Thoracic aorta (tissue), 1 donor: ENCODE measurements around a stretch of chr2.

DNA sequence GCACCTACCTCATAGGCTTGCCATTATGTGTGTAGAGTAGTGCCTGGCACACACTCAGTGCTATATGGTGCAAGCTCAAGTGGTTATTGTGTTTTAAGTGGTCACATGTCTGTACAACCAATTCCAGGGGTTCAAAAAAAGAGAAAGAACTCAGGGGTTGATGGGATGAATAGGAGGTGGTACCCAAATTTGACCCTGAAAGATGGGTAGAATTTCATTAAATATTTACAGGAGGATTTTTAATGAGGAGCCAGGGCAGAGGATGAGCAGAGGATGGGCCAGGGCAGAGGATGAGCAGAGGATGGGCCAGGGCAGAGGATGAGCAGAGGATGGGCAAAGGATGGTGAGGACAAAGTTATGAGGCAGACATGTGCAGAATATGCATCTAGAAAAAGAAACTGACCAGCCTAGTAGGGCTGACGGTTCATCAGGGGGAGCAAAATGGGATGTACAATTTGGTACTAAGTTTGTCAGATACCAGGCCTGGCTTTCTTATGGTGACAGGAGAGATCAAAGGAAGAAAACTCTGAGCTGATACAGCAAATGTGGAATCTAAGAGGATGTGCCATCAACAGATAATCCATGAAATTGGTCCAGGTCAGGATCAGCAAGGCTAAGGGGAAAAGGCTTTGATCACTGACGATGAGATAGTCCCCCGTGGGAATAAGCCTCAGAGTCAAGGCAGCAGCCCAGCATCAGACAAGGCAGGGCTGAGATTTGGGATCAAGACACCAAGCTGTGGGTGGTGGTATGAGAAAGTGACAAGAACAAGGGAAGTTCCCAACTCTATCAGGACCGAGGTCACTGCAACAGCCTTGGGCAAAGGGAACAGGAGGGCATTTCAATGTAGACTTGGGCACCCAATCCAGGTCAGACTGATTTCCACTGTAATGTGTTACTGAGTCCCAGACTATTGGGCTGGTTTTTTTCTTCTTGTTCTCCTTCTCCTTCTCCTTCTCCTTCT lies 18.4 kb downstream of the PLEK start:
- RAMPAGE, long total RNA, result no peak

DNA sequence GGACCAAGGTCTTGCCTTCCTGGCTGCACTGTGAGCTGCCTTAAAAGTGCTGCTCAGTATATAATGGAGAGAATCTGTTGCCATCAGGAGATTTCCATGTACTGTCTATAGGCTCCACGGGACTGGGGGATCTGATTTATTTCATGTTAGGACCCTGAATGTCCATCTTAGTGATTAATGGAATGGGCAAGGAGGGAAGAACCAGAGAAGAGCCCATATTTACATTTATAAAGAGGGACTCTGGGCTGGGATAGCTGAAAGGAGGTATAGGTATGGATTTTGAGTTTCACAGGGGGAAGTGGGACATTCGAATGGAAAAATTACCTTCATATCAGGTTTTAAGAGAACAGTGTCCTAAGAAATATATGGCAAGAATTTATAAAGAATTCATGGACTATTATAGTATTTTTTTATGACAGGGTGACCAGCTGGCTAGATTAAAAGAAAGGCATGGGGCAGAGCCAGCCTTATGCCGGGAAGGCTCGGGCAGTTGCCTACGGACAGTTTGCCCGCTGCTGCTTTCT lies 24.3 kb downstream of the PLEK start:
- RAMPAGE, long total RNA, result no peak

GRCh38 chr2:68391139-68391620 lies 26.1 kb downstream of the PLEK start:
- RAMPAGE, long total RNA, result no peak

DNA sequence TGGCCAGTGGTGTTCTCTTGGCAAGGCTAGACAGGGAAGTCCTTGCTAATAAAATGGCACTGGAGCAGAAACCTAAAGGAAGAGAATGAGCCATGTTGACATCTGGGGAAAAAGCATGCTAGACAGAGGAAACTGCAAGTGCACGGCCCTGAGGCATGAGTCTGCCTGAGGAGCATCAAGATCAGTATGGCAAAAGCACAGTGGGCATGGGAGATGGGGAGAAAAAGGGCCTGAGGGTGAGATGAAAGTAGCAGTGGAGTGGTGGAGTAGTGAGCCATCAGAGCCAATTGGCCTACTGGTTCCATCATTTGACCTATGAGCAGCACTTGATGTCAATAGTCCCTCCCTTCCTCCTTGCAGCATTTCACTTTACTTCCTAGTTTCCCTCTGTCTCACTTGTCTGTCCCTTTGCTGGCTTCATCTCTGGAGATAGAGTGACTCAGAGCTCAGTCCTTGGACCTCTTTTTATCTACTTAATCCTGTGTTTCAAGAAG lies 32.2 kb downstream of the FBXO48 start:
- RAMPAGE, long total RNA, result no peak

- RAMPAGE, long total RNA, result no peak
These were observed 38.4 kb downstream of the APLF start for GRCh38 chr2:68505602-68506303.

- RAMPAGE, long total RNA, result no peak
These were observed 48.6 kb upstream of the PROKR1 start for GRCh38 chr2:68594629-68595426.

- RAMPAGE, long total RNA, result no peak
These were observed 6.5 kb downstream of the ARHGAP25 start for GRCh38 chr2:68741148-68741531.

DNA sequence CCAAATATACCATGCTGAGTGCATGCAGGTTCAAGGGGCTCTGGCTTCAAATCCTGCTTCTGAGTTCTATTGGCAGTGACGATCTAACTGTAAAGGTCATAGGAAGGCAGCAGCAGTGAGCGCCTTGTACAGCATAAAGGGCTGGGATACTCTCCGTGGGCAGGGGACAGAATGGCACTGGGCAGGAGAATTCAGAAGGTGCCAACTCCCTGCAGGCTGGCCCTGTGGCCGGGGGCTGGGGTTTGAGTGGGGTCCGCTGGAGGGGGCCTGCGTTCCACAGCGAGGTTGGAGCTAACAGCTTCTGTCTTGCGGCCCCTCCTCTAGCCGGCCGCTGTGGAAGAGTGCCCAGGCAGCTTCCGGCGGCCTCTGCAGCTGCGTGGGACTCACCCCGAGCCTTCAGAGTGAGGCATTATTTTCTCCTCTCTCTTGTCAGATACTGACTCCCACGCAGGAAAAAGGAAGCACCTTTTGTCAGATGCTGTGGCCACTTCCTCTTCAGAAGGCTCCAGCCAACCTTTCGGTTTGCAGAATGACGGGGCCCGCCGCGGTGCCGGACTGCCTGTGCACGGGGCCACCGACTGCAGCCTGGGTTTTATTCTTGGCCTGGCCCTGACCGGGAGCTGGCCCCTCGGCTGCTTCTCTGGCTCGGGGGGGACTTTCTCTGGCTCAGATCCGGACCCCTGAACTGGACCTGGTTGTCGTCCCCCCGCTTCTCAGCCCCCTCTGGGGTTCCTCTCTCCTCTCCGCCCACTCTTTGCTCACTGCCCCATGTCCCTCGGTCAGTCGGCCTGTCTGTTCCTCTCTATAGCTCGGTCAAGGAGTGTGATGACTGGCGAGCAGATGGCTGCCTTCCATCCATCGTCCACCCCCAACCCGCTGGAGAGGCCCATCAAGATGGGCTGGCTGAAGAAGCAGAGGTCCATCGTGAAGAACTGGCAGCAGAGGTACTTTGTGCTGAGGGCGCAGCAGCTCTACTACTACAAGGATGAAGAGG lies 40.1 kb downstream of the ARHGAP25 start:
- RAMPAGE, long total RNA, result start-site peak on the plus strand centred at position 538 of the sequence, 149 bp wide, 17 reads

DNA sequence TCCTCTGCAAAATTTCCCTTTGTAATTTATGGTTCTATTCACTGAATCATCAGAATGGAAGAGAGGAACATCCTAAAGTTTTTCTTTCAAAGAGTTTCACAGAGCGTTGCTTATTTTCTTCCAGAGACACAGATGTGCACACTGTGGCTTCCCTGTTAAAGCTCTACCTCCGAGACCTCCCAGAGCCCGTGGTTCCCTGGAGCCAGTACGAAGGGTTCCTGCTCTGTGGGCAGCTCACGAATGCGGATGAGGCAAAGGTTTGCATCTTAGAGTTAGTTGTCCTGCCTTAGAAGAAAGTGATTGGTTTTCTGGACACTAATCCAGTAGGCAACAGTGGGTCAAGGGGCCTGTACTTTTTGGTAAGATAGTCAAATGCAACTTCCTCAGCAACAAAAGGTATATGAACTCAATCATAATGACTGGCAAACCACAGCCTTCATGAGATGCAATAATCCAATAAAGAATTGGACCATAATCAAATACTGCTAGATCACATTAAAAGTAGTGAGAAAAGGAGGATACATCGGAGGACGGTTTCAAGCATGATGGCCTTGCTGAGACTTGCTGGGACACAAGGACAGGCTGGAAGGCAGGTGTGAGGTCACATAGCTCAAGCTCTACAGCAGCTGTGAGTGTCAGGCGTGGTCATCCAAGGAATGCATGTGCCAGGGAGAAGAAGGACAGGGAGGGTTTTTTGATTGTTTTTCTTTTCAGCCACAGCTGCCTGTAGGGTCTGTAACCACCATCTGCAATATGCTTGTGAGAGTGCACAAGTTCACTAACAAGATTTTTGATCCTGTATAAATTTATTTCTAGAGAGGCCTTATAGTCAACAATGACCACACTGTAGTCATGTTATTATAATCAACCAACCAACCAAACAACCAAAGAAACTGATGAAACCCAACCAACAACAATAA lies 57.8 kb downstream of the BMP10 start:
- RAMPAGE, long total RNA, result no peak

GRCh38 chr2:68988953-68989428 lies 14.6 kb downstream of the GKN1 start:
- RAMPAGE, long total RNA, result no peak

DNA sequence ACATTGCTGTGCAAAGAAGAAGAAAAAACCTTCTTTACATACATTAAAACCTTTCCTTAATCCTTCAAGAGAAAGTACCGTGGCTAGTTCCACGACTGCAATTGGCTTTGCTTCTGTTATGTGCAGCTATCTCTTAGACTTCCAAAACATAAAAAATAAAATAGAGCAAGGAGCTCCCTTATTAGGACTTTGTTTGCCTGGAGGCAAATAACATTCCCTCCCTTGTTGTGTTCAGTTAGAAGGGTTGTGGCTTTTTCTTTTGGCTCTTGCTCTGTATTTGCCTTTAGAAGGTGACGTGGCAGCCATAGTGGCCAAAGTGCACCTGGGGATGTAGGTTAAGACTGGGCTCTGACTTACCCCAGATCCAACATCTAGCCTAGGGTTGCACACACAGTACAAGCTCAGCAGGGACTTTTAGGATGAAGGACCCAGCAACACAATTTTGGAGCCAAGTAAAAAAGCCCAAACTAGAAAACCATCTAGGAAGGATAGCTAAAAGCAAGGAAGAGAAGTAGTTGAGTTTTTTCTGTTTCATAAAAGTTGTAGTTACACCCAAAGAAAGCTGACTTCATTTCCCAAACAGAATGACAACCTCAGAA lies 158.5 kb downstream of the ANTXR1 start:
- RAMPAGE, long total RNA, result no peak

GRCh38 chr2:69196279-69196925 lies 183.4 kb downstream of the ANTXR1 start:
- RAMPAGE, long total RNA, result no peak

- RAMPAGE, long total RNA, result no peak
These were observed 161.0 kb downstream of the GFPT1 start for GRCh38 chr2:69226086-69226456.

- RAMPAGE, long total RNA, result no peak
These were observed 77.4 kb downstream of the GFPT1 start for GRCh38 chr2:69309476-69310167.

- RAMPAGE, long total RNA, result no peak
These were observed 18.0 kb downstream of the NFU1 start for GRCh38 chr2:69419203-69419707.

GRCh38 chr2:69572551-69573028 lies 70.9 kb downstream of the AAK1 start:
- RAMPAGE, long total RNA, result no peak

DNA sequence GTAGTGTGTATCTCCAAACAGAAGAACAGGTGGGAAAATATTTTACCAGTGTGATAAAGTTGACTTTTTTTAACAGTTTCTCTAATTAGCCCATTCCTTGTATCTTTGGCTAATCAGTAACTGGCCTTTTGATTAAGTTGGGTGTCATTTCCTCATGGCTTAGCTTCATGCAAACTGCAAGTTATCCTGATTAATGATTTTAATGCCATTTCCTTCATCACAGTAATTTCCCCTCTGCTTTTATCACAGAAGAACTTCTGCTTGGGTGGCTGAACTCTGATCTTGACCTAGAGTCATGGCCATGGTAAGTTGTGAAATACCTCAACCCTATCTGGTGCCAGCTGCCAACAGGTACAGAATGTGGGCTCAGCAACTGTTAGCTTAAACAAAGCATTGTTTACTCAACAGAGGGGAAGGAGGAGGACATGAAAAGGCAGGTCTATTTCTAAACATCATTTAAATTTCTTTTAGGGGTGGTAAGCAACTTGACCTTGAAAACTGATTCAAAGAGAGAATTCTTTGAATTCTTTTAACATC lies 39.4 kb downstream of the ANXA4 start:
- RAMPAGE, long total RNA, result no peak

DNA sequence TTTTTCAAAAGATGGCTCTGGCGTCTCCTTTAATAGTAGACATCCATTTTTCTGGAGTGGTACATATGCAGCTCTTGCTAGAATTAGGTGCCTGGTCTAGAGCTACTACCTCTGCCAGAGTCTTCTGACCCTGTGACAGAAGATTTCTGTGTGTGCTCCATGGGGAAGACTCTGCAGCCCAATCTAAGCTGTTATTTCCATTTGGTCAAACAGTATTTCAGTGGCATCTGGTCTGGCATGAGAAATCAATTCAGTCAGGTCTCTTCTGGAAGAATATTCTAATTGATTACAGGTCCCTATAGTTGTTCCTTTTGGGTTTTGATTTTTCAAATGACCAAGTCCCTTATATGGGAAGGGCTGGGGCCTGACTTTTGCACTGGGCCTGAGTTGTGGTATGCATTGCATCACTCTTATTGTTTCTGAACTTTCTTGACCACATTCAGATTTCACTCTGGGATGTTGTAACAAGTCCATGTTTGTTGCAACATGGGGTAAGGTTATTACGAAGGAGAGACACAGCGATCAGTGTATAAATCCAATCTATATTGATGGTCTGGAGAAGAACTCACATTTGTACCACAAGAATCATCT lies 12.1 kb downstream of the MXD1 start:
- RAMPAGE, long total RNA, result no peak

GRCh38 chr2:69975812-69976525 lies 14.5 kb upstream of the ASPRV1 start:
- RAMPAGE, long total RNA, result no peak

DNA sequence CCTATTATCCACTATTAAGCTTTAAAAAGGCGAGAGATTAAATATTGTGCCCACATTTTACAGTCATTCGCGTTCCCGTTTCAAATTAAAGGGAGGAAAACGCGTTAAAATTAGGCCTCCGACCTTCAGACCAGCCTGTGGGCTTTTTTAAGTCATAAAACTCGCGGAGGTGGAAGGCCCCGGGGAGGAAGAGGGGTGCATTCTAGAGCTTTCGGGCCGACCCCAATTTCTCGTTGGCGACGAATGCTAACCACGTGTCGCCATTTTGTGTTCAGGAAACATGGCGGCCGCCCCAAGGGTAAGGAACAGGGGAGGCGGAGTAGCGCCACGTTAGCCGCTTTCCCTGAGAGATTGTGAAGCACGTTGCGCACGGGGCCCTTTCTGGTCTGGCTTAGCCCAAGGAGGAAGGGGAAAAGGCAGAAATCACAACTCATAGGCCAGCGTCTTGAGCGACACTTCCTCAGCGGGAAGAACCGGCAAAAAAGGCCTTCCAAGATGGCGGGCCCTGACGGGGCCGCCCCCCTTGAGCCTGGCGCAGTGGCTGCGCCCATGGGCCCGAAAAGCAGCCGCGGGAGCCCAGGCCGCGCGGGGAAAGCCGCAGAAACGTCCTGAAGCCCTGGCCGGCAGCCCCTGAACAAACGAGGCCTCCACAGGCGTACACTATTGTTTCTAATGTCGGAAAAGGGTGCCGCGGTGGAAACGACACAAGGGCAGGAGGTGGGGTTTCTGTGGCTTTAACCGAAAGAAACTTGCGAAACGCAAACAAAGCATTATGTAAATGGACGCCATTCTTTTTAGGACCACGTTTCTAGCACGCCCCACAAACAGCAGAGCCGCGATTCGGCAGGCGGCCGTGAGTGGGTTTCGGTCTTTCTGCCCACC lies 1.0 kb upstream of the PCBP1 start:
- RAMPAGE, long total RNA, result start-site peak on the minus strand centred at position 385 of the sequence, 225 bp wide, 115 reads